Osteocyte (in vitro differentiated cells): ENCODE measurements around the genes OTUD7A and GREM1.

DNA sequence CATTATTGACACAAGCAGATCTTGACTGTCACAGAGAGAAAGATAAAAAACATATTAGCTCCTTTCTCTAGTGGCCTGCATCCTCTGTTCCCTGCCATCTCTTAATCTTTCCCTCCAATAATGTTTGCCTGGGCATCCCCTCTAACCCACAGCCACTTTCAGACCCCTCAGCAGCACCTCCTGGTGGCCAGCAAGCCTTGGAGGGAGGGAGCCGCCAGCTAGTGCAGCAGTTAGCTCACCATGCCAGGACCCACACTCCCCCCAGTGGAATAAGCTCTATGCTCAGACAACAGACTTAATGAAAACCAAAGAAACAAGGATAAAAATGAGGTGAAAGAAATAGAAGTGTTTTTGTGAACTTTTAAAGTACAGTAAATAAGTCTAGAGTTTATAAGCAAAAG, 103.5 kb upstream of the TJP1 start:
- PRO-cap: no peak

GRCh38 chr15:30572528-30573250, 20.8 kb downstream of the GOLGA8Q start:
- PRO-cap: no peak

GRCh38 chr15:30940297-30940798, 36.6 kb downstream of the FAN1 start:
- PRO-cap: no peak

- PRO-cap: no peak
These were observed 1.1 kb downstream of the MTMR10 start for GRCh38 chr15:30990163-30990871.

GRCh38 chr15:31080299-31081085, 21.0 kb downstream of the TRPM1 start:
- PRO-cap: no peak

DNA sequence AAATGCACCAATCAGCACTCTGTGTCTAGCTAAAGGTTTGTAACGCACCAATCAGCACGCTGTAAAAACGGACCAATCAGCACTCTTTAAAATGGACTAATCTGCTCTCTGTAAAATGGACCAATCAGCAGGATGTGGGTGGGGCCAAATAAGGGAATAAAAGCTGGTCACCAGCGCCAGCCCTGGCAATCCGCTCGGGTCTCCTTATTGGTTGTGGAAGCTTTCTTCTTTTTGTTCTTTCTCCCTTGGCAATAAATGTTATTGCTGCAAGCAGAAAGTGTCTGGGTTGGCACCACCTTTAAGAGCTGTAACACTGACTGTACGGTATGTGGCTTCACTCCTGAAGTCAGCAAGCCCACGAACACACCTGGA, 13.4 kb downstream of the TRPM1 start:
- PRO-cap: no peak

- PRO-cap: no peak
These were observed 56.1 kb upstream of the TRPM1 start for GRCh38 chr15:31157622-31158034.

DNA sequence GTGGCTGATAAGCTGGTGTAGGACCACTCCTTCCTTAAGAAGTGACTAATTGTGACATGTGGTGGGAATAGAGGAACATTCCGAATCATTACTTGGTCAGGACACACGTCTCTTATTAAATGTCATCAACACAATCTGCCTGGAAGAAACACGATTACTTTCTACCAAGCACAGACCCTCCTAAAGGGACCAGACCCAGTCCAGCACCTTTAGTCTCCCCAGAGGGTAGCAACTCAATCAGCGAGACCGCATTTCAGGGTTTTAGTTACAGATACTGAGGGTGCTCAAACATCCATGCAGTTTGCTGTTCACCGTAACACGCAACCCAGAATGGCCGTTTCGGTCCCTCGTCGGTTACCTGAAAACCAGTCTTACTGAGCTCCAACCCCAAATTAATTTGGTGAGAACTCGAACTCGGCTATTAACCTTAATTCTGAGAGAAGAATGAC, 1.6 kb upstream of the KLF13 start:
- PRO-cap: no peak

- PRO-cap: no peak
These were observed 5.7 kb downstream of the KLF13 start for GRCh38 chr15:31332158-31332855.

GRCh38 chr15:31334750-31335371, 8.2 kb downstream of the KLF13 start:
- PRO-cap: no peak

- PRO-cap: no peak
These were observed 14.8 kb downstream of the KLF13 start for GRCh38 chr15:31340870-31342358.

DNA sequence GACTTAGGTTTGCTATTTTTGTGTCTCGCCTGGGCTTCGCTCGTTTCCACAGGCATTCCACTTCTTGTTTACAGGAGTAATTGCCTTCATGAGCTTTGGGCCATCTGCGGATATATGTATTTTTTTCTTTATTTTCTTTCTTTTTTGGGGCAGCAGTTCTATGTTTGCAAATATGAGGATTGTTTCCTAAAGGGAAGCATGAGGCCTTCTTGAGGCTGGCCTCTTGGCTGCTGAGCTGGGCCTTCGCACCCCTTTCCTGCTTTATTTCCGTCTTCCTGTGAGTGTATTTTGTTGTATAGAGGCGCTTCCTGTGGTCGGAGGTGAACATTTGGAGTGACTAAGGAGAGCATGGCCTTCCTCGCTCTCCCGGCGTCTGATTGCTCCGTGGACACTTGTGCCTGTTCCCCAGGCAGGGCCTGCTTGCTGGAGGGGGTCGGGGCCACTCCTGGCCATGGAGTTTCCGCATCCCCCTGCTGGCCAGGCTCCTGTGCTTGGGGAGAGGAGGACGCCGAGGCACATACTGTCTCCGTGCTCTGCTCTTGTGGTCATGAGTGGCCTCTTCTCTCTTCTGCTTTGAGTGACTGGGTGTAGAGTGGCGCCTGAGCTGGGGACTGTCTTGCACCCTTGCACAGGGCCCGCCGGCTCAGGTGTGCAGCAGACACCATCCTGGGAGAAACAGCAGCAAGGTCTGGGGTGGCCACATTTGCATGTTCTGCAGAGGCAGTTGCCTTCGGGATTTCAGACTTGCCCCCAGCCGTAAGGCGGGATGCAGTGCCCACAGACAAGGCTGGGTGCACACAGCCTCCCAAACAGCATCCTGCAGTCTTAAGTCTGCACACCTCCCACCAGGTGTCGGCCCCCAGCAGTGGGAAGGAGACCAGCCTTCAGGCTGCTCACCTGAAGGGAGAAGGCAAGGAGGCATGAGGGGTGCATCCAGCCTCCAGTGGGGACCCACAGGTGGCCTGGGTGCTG, 16.2 kb downstream of the KLF13 start:
- PRO-cap: no peak

DNA sequence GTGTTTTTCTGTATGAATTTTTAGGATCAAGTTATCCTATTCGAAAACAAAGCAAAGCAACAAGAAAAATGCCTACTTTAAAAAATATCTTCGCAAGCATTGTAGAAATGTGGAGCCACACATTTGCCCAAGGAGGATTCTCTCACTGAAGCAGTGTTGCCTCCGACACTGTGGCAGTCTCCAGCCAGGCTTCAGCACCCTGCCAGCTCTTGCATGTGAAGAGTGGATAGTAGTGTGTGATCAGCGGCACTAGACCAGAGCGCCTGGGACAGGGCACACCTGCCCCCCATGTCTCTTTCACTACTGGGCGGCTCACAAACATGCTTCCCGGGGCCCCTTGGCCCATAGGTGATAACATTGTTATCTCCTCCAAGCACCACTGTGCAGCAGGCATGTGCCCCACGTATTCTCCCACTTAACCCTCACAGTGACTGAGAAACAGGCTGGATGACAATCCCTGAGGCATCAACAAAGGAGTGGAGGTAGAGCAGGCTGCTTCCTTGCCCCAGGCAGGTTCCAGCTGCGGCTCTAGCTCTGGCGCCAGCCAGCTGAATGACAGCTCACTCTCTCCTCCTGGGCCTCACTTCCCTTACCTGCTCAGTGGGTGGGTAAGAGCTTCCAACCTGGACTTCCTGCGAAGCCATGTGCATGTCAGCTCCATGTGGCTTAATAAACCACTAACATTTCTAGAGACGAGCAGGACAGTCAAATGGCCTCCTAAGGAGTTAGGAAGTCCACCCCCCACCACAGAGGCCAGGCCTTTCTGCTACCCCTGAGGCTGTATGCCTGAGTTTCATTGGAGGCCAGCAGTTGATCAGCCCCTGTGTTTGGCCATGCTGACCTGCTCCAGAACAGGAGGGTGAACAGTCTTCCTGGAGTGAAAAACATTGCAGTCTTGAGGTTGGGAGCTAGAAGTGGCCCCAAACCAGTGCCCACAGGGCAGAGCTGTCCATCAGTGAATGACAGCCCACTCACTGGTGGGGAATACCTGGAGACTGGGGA, 37.8 kb downstream of the KLF13 start:
- PRO-cap: no peak

DNA sequence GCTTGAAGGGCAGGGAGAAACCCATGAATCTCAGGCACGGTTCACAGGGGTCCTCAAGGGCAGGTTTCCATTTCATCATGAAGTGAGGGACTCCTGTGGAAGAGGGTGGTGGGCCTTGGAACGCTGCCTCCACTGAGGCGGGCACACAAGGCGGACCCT, 48.4 kb downstream of the KLF13 start:
- PRO-cap: no peak

- PRO-cap: no peak
These were observed 48.7 kb downstream of the KLF13 start for GRCh38 chr15:31375330-31375780.

GRCh38 chr15:31482847-31484033, 156.6 kb downstream of the KLF13 start:
- PRO-cap: no peak

DNA sequence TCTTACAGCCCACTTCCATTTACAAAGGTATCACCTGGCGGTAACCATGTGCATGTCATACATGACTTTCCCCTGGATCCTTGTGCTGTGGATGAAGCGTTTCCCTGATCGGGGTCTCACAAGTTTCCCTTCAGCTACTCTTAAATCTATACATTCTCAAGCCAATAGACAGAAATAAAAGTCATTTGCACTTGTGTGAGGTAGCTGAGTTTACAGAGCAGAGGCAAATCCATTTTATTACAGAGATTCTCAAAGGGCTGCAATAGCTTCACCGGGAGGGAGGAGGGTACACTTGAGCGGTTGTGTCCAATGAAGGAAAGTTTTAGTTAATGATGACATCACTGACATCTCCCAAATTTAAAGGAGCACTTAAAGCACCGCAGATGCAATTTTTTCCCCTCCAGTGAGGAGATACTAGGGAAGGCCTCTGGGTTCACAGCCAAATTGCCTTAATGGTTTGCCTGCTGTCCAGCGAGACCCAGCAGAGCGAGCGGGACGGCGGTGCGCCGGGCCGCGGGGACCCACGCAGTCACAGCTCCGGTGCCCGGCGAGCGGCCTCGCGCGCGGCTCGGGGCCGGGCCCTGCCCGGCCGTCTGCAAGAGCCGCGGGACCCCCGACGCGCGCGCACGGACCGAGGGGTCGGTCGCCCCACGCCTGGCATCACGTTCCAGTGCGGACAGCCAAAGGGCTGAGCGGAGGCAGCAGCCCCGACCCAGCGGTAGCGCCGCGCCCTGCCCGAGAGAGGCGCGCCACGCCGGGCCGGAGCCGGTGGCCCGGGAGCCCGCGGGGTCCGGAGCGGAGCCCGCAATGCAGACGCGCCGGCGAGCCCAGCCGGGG, 765 bp downstream of the OTUD7A start:
- PRO-cap: no peak

GRCh38 chr15:31870327-31871243, at the start of gene OTUD7A:
OTUD7A (minus strand) TSS chr15:31870673.
- PRO-cap: bidirectional peak, plus-strand start at chr15:31870951, minus-strand start at chr15:31870789

GRCh38 chr15:32717469-32718375, at the start of gene GREM1:
GREM1 (plus strand) TSS chr15:32718004.
- PRO-cap: bidirectional peak, plus-strand start at chr15:32718004, minus-strand start at chr15:32717547

- PRO-cap: no peak
These were observed 82.8 kb downstream of the GREM1 start for GRCh38 chr15:32800598-32801023.